ENCODE results near the genes USP1 and JAK1.

- PRO-cap: no peak
These were observed 19.3 kb downstream of the KANK4 start for GRCh38 chr1:62299956-62300327.

DNA sequence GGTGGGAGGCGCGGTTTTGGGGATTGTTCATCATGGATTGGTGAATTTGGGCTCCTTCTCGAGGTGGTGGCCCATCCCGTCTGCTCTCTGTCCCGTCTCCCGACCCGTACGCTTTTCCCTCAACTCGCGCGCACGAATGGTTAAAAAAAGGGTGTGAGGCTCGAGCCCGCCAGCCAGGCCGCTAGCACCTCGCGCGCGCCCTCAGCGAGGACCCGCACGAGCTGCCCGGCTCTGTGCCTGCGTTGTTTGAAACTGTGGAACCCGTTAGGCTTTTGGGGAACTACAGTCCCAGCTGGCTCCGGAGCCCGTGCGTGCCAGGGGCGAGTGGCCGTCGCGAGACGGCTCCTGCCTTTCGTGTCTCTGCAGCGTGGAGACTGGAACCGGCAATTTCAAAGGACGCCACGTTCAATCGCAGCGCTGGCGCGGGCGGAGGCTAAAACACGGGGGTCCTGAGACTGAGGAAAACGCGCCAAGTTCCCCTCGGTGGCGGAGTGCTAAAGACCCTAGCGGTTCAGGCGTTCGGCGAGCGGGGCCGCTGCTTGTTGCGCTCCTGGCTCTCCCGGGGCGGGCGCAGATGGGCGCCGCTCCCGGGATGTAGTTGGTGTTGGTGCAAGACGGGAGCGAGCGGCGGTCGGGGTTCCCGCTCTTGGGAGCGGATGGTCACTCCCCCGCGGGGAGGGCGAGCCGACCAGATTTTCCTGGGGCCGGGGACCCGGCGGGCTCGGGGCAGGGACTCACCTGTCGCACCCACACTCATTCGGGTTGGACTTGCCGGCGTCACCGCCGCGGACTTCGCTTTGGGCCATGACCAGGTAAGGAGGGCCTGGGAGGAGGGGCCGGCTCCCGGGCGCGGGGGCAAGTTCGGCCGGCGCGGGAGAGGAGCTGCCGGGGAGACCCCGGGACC is at the start of gene USP1:
USP1 (plus strand) TSS at position 461 of the 904 bp plus-strand sequence.
- PRO-cap: bidirectional peak, plus-strand start at position 285 of the sequence, minus-strand start outside the sequence; bidirectional peak, plus-strand start at position 805 of the sequence, minus-strand start at position 791 of the sequence

GRCh38 chr1:62438041-62438689 is 1.3 kb downstream of the USP1 start:
- PRO-cap: no peak

DNA sequence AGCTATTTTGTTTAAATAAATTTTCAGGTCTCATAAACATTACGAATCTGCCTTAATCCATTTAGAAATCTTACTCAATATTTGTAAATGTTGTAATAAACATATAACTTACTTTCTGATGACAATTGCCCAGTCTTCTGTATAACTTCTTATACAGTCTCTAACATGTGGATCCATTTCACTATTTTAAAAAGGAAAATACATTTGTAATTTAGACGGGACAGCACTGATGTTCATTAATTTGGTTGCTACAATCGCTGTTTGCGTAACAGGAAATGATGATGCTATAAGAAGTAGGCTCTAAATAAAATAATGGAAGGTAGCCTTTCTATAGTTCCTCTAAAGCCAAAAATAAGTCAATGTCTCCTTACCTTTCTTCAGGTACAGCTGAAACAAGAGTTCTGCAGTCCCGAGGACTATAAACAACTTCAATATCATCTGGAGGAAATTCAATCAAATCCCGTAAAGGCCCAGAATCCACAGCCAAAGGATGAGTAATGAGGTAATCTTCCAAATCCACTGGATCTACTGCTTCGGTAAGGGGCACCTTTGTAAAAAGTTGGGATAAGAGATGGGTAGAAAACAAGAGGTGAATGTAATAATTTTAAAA is 34.5 kb downstream of the DOCK7 start:
- PRO-cap: no peak

GRCh38 chr1:62815011-62815353 is 31.1 kb downstream of the ATG4C start:
- PRO-cap: no peak

GRCh38 chr1:63319593-63320118 is 2.7 kb upstream of the FOXD3 start:
- PRO-cap: no peak

DNA sequence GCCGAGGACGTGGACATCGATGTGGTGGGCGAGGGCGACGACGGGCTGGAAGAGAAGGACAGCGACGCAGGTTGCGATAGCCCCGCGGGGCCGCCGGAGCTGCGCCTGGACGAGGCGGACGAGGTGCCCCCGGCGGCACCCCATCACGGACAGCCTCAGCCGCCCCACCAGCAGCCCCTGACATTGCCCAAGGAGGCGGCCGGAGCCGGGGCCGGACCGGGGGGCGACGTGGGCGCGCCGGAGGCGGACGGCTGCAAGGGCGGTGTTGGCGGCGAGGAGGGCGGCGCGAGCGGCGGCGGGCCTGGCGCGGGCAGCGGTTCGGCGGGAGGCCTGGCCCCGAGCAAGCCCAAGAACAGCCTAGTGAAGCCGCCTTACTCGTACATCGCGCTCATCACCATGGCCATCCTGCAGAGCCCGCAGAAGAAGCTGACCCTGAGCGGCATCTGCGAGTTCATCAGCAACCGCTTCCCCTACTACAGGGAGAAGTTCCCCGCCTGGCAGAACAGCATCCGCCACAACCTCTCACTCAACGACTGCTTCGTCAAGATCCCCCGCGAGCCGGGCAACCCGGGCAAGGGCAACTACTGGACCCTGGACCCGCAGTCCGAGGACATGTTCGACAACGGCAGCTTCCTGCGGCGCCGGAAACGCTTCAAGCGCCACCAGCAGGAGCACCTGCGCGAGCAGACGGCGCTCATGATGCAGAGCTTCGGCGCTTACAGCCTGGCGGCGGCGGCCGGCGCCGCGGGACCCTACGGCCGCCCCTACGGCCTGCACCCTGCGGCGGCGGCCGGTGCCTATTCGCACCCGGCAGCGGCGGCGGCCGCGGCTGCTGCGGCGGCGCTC is 972 bp downstream of the FOXD3 start:
- PRO-cap: no peak

- PRO-cap: no peak
These were observed 22.9 kb downstream of the ROR1 start for GRCh38 chr1:63796441-63797403.

- PRO-cap: no peak
These were observed 120.3 kb downstream of the ROR1 start for GRCh38 chr1:63893969-63894631.

DNA sequence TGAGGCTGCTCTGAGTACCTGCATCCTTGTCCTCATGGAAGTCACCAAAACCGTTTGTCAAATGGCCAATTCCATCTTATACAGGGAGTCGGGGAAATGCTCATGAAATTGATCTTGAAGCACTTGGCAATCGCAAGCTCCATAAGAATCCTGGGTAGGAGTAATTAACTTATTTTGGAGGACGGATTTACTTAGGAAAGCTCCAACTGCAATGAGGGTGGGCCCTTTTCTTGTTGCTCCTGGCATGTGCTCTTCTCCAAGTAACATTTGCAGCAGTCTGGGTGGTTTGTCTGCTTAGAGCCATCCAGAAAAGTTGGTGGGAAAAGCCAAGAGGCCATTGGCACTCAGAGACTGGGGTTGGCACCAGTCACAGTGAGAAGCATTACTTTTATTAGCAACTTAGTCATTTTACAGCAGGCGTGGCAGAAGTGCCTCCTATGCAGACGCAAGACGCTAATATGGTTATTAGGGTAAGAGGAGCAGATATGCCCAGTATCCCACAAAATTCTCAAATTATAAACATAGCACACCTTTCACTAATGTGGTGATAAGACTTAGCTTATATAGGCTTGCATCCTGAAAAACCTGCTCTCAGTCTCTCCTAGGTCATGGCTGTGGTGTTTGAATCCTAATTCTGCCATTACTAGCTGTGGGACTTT is 154.3 kb downstream of the ROR1 start:
- PRO-cap: no peak

GRCh38 chr1:64474561-64475263 is 4.8 kb downstream of the CACHD1 start:
- PRO-cap: no peak

DNA sequence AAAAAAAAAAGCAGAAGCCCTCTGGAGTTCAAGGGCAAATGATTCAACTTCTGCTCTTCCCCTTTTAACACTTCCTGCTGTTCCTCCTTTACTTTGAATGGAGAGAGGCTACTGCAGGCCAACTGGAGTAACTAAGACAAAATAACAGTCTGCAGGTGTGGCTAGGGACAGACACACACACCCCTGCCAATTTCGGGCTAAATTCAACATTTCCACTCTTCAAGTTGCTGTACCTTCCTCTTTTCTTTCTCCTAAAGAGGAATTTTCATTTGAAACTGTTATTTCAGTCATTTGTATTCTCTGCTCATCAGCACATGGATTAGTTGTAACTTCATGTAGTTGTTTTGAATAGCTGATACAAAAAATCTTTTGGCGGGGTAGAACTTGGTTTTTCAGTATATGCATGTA is 42.5 kb downstream of the CACHD1 start:
- PRO-cap: no peak

DNA sequence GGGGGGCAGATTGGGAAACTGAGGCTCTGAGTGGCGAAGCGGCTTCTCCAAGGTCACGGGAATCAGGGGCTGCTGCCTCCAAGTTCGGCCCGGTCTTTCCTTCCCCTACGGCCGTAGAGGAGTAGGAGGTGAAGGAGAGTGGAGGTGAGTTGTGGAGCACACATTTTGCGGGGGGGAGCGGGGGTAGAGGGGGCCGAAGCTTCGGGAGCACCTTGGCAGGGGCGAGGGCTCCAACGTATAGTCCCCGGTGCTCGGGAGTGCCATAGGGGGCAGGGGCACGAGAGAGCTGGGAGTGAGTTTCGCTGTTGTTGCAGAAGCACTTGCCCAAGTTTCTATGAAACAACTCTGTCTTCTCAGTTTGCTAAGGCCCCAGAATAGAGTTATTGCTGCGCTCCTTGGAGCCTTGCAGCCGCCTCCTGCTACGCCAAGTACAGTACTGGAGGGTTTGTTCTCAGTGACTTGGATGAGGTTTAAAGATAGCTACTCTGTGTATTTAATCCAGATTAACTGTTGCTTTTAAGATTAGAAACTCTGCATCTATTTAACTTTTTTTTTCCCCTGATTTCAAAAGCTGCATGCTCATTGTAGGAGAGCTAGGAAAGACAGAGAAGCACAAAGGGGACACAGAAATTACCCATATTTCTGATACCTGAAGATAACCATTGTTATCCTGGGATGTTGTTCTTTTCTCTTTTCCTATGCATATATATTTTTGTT is 888 bp downstream of the RAVER2 start:
- PRO-cap: no peak

- PRO-cap: no peak
These were observed 94.7 kb downstream of the RAVER2 start for GRCh38 chr1:64839494-64840054.

DNA sequence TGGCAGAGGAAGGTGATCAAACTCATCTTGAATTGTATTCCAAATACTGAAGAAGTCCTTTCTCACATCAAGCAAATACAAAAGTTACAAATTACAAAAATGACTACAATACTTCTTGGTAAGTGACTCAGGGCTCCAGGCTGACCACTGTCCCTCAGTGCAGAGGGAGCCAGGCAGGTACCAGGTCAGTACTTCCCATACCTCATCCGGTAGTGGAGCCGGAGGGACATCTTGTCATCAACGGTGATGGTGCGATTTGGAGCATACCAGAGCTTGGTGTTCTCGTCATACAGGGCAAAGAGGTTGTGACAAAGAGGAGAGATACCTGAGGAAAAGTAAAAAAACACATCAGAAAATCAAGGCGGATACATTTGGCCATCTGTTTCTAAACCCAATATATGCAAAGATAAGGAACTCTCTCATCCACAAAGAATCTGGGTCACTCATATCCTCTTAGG is 87.5 kb downstream of the JAK1 start:
- PRO-cap: no peak

DNA sequence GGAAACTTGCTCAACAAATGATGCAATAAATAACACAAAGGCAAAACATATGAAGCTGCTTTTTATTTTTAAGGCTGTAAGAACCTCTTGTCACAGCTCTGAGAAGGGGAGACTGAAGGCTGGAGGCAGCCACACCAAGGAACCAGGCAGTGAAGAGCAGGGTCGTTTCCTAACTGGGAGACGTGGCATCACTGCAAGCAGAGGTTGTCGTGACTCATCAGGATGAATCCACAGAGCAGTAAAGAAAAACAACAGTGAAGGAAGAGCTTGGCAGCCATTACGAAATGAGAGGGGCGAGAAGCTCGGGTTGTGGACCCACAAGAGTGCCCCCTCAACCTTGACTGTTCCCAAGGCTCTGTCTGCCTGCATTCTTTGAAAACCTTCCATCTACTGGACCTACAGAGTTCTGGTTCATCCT is 32.1 kb downstream of the JAK1 start:
- PRO-cap: no peak

- PRO-cap: bidirectional peak, plus-strand start at chr1:64966355, minus-strand start at chr1:64966012; bidirectional peak, plus-strand start at chr1:64966638, minus-strand start at chr1:64966514
These were observed at the start of gene JAK1 for GRCh38 chr1:64965870-64966798. Gene JAK1, minus strand, starts transcription at chr1:64966549.

- PRO-cap: no peak
These were observed 54.7 kb upstream of the JAK1 start for GRCh38 chr1:65020894-65021615.

DNA sequence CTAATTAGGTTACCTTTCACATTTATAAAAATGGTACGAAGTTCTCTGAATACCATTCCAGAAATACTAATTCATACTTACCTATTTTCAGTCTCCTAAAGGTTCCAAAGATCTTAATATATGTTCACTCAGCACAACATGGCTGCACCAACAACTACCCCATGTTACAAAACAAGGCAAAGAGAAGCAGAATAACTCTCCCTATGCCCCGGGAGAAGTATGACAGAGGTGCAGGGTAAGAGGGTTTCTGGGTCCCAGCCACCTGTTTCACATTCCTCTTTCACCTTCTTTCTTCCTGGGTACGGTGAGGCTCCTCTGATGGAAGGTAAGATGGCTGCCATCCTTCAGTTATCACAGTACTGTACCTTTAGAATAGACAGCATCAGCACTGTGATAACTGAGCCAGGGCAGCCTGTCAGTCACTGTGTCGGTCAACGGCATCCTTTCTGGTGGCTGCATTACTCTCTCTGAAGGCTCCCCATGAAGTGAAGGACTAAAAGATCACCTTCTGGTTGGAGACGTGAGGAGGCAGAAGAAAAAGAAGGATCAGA is 89.8 kb upstream of the AK4 start:
- PRO-cap: no peak

- PRO-cap: no peak
These were observed 79.1 kb upstream of the AK4 start for GRCh38 chr1:65068975-65069238.

Data from vermiform appendix (tissue), 1 donor.